Liver (tissue), 9 donors: ENCODE results near the genes EIF3J and TERB2.

DNA sequence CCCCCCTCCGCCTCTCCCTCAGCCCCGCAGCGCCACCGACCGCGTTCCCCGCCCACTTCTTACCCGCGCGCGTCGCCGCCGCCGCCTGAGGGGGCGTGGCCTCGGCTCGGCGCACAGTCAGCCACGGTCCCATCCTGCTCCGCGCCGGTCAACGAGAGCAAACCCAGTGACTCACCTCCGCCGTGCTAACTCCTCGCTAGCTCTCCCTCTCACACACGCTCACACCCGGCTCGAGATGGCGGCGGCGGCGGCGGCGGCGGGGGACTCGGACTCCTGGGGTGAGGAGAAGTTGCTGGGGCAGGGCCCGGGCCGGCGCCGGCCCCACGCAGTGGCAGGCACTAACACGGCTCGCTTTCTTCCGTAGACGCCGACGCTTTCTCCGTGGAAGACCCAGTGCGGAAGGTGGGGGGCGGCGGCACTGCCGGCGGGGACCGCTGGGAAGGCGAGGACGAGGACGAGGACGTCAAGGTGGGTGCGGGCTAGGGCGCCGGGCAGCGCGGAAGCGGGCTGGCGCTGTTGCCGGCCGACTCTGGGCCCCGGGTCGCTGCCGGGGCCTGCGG is at the start of gene EIF3J:
Gene EIF3J, plus strand, starts transcription at position 188 of the 560 bp plus-strand sequence.
- PRO-cap, 5 experiments, result peak in 5 of 5 experiments; most common plus-strand start position 160 of the sequence (in 3)
- RAMPAGE, long total RNA, 2 experiments, result start-site peak on the plus strand in 2 of 2 experiments, centred at positions 171 to 185 of the sequence, 1,993 to 8,614 reads per replicate
- RRBS, result 1% methylated on average over 34 of the region's 73 CpGs

DNA sequence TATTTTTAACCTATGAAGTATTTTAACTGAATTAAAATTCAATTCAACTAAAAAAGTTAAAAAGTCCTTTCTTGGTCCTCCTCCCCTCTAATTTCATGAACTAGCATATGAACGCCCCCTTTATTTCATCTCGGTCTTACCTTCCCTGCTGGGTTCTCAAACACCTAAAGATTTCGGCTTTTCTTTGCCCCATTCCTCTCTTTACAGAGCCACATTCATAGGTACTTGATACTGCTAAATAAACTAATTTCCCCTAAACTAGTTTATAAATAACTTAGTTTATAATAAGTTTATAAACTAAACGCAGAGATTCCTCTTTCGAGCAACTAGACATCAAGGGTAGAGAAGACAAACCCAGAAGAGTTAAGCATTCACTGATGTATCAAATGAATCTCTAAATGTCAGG is 1.6 kb downstream of the SPG11 start:
- PRO-cap, 5 experiments, result no peak in any of the 5 experiments
- RAMPAGE, long total RNA, 2 experiments, result no peak in any of the 2 experiments
- RRBS, result no CpG with 5 or more reads among the region's 5 CpGs

GRCh38 chr15:44810013-44810703 is 73.8 kb downstream of the TRIM69 start:
- PRO-cap, 5 experiments, result peak in 1 of 5 experiments; most common minus-strand start chr15:44810398 (in 1)
- RAMPAGE, long total RNA, 2 experiments, result no peak in any of the 2 experiments
- RRBS, result no CpG with 5 or more reads among the region's 13 CpGs

DNA sequence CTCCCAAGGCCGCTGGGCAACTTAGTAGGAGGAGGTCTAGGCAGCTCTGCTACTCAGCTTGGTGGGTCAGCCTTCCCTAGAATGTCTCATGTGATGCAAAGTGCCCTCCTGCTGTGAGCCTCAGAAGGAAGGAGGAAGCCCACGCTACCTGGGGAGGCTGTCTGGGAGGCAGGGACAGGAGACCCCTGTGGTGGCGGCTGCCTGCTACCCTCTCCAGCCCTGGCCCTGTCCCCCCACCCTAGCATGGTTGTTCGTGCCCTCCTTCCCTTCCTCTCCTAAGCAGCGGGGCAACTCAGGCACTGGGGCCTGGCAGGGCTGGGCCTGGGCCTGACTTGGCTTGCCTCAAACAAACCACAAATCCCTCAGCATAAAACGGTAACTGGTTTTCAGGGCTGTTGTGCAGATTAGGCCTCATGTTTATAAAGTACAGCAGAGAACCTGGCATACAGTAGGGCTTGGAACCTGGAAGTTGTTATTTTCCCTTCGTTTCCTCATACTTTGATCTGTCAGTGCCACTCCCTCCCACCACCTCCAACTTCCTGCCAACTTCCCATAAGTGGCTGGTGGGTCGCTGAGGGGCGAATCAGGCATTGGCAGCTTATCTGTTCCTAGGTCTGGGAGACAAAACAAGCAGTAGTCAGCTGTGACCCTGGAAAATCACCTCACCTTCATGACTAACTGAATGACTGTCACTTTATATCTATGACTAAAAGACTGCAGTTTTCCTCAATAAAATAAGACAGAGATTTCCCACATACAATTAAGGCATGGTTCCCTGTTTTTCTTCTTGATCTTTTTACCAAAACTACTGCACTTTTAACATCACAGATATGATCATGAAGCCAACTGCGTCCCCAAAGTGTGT is 94.3 kb downstream of the TRIM69 start:
- PRO-cap, 5 experiments, result no peak in any of the 5 experiments
- RAMPAGE, long total RNA, 2 experiments, result no peak in any of the 2 experiments
- RRBS, result no CpG with 5 or more reads among the region's 10 CpGs

DNA sequence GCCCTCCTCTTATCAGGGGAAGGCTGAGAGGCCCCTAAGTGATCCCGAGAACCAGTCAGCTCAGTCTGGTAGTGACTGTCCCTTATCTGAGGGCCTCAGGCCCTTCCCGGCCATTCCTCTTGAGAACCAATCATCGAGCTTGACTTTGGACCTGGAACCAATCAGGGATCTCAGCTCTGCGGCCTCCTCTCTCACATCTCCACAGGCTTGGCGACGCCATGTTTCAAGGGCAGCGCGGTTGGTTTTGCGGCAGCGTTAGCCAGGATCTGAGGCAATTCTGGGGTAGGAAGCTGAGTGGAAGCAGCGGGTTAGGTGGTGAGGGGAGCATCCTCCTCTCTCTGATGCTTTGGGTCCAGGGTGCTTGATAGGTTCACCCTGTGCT is at the start of gene TERB2:
Gene TERB2, plus strand, starts transcription at position 187 of the 382 bp plus-strand sequence.
- PRO-cap, 5 experiments, result no peak in any of the 5 experiments
- RAMPAGE, long total RNA, 2 experiments, result no peak in any of the 2 experiments
- RRBS, result no CpG with 5 or more reads among the region's 11 CpGs

GRCh38 chr15:45139359-45139895 is 9.6 kb downstream of the DUOX1 start:
- PRO-cap, 5 experiments, result no peak in any of the 5 experiments
- RAMPAGE, long total RNA, 2 experiments, result no peak in any of the 2 experiments
- RRBS, result 12% methylated on average over 3 of the region's 9 CpGs

DNA sequence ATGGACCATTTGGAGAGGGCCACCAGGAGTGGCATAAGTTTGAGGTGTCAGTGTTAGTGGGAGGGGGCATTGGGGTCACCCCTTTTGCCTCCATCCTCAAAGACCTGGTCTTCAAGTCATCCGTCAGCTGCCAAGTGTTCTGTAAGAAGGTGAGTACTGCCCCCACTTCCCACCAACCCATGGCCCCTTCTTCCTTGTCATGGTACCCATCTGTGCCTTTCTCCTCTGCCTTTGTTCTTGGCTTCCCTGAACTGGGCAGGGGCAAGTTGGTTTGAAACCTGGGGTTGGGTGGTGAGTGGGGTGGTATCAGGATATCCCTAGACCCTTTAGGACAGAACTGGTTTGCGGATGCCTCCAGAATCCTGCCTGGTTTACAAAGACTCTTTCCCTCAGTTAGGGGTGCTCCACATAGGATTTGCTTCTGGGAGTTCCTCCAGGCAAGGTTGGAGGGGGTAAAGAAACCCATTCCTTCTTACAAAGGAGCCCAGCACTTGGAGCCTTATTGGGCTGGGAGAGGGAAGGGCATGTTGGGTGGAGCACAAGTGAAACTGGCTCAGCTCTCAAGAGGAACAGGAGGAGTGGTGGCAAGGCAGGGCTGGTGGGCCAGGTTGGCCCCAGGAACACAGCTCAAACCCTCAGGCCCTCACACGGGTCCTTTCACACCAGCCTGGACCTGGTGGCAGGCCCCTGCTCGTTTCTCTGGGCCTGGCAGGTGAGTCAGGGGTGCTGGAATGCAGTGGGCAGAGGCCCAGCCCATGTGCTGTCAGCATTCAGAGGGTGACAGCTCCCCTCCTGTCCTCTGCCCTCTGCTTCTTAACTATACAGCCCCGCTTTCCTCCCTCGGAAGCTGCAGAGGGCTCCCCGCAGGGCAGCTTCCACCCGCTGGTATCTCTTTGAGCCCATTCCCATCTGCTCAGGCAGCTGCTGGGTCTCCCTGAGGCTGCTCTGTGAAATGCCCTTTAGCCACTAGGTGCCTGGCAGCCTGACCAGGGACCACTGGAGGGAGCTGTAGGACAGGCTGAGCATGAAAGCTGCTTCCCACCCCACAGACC is 25.2 kb downstream of the SHF start:
- PRO-cap, 5 experiments, result no peak in any of the 5 experiments
- RAMPAGE, long total RNA, 2 experiments, result no peak in any of the 2 experiments
- RRBS, result no CpG with 5 or more reads among the region's 8 CpGs

GRCh38 chr15:45166830-45167934 is 20.6 kb downstream of the SHF start:
- PRO-cap, 5 experiments, result peak in 4 of 5 experiments; most common plus-strand start chr15:45167054 (in 2); most common minus-strand start chr15:45167493 (in 2)
- RAMPAGE, long total RNA, 2 experiments, result no peak in any of the 2 experiments
- RRBS, result 2% methylated on average over 36 of the region's 83 CpGs

DNA sequence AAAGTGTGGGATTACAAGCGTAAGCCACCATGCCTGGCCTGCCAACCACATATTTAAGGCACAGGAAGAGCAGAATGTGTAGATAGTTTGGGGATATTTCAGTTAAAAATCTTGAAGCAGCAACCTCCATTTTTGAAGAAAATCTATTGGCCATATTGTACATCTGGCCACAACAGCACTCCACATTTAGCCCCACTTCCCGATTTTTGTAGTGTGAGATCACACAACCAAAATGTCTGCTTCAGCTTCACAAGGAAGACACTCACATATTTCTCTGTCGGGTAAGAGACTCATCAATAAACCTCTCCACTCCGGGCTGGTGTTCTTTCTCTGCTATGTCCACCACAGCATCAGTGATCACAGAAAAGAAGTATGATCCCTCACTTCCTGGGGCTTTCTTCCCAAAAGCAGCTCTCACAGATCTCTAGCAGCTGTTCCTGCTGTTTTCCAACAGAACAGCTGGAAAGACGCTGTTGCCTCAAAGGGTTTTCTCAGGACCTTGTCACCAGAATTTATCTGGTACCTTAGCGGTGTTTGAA is 46.5 kb downstream of the GATM start:
- PRO-cap, 5 experiments, result no peak in any of the 5 experiments
- RAMPAGE, long total RNA, 2 experiments, result no peak in any of the 2 experiments
- RRBS, result no CpG with 5 or more reads among the region's 6 CpGs

- PRO-cap, 5 experiments, result peak in 3 of 5 experiments; most common plus-strand start chr15:45379165 (in 1); most common minus-strand start chr15:45379085 (in 3)
- RAMPAGE, long total RNA, 2 experiments, result no peak in any of the 2 experiments
- RRBS, result no CpG with 5 or more reads among the region's 12 CpGs
Measured at GRCh38 chr15:45378887-45379439, 619 bp upstream of the GATM start.

GRCh38 chr15:45449747-45450966 is 19.7 kb downstream of the C15orf48 start:
- PRO-cap, 5 experiments, result no peak in any of the 5 experiments
- RAMPAGE, long total RNA, 2 experiments, result no peak in any of the 2 experiments
- RRBS, result 48% methylated on average over 2 of the region's 26 CpGs

GRCh38 chr15:45583922-45584178 is 3.3 kb upstream of the BLOC1S6 start:
- PRO-cap, 5 experiments, result no peak in any of the 5 experiments
- RAMPAGE, long total RNA, 2 experiments, result no peak in any of the 2 experiments
- RRBS, result no CpG with 5 or more reads among the region's 2 CpGs

DNA sequence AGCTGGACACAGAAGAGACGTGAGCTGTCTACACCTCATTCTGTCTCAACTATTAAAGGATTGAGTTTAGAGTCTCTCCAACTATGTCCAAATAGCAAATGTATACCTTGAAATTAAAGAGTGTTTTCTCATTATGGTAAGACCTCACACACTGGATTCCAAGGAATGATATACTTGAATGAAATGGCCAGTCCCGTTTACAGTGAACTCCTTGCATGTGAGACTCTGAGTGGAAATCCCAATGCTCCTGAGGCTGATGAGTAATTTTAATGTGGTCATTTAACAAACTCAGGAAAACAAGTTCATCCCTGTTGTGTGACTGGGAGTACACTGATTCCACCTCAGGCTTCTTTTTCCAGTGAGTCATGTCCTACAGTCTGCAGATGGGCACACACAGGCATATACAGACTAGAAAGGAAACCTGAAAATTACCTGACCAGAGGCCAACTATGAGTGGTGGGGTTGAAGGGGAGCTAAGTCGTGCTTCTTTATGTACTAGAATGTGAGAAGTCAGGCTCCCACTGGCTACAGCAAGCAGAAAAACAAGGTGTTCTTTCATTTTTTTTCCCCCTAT is 5.7 kb downstream of the SQOR start:
- PRO-cap, 5 experiments, result peak in 2 of 5 experiments; most common plus-strand start position 366 of the sequence (in 2); most common minus-strand start position 213 of the sequence (in 2)
- RAMPAGE, long total RNA, 2 experiments, result no peak in any of the 2 experiments
- RRBS, result no CpG with 5 or more reads among the region's 3 CpGs

- PRO-cap, 5 experiments, result peak in 1 of 5 experiments; most common minus-strand start chr15:45704656 (in 1)
- RAMPAGE, long total RNA, 2 experiments, result no peak in any of the 2 experiments
- RRBS, result 4% methylated on average over 4 of the region's 63 CpGs
Measured at GRCh38 chr15:45704358-45705280, 69.8 kb downstream of the SQOR start.

DNA sequence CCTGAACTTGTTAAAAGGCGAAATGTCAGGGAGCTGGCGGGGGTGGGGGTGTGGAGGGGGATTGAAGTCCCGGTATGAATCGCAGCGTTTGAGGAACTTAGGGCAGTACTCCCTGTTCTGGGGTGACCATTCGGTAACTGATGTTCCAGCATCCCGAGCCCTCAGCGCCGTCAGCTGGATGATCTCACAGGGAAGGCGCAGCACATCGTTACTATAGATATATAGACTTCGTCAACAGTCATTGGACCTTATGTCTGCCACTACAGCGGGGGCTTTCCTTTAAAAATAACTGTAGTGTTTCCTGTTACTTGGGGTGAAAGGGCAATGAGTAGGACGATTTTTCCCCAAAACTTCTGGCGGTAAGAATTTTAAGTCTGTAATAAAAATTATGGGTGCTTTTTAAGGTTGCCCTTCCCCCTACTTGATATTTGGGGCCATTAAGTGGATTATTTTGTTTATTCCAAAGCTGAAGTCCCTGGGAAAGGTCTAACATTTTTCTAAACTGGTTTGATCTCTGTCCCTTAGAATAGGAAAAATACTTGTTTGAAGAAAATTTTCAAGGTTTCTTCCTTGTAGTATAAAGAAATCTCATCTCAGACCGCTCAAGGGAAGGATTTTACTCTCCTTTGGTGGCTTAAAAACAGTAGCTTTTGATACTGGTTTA is 1.9 kb downstream of the SEMA6D start:
- PRO-cap, 5 experiments, result peak in 1 of 5 experiments; most common minus-strand start position 186 of the sequence (in 1)
- RAMPAGE, long total RNA, 2 experiments, result no peak in any of the 2 experiments
- RRBS, result no CpG with 5 or more reads among the region's 16 CpGs

DNA sequence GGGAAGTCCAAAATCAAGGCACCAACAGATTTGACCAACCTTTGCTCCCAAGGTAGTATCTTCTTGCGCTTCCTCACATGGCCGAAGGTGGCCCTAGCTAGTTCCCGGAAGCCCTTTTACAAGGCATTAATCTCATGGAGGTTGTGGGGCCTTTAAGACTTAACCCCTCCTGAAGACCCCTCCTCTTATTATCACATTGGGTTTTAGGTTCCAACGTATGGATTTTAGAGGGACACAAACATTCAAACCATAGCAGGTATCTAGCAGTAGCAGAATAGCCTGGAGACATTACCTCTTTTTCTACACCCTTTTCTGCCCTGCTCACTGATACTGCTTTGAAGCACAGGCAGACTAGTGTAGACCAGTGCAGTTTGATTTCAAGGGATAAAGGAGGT is 21.9 kb upstream of the SLC24A5 start:
- PRO-cap, 5 experiments, result peak in 3 of 5 experiments; most common minus-strand start position 118 of the sequence (in 3)
- RAMPAGE, long total RNA, 2 experiments, result no peak in any of the 2 experiments
- RRBS, result no CpG with 5 or more reads among the region's 4 CpGs

DNA sequence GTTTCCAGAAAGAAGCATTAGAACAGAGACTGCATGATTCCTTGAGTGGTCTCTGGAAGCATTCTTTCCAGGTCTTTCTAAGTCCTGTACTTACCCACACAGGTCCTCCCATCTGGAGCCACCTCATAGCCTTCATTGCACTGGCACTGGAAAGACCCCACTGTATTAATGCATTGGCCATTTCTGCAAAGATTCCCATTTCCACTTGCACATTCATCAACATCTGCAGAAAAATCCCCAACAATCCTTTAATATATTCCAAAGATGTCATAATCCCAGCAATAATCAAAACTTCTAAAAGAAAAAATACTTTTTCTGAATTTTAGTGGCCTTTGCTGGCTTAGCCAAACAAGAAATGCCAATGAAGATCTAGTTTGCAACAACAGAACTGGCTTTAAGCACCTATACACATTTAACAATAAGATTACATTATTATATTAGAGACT is 114.1 kb downstream of the DUT start:
- PRO-cap, 5 experiments, result no peak in any of the 5 experiments
- RAMPAGE, long total RNA, 2 experiments, result no peak in any of the 2 experiments

DNA sequence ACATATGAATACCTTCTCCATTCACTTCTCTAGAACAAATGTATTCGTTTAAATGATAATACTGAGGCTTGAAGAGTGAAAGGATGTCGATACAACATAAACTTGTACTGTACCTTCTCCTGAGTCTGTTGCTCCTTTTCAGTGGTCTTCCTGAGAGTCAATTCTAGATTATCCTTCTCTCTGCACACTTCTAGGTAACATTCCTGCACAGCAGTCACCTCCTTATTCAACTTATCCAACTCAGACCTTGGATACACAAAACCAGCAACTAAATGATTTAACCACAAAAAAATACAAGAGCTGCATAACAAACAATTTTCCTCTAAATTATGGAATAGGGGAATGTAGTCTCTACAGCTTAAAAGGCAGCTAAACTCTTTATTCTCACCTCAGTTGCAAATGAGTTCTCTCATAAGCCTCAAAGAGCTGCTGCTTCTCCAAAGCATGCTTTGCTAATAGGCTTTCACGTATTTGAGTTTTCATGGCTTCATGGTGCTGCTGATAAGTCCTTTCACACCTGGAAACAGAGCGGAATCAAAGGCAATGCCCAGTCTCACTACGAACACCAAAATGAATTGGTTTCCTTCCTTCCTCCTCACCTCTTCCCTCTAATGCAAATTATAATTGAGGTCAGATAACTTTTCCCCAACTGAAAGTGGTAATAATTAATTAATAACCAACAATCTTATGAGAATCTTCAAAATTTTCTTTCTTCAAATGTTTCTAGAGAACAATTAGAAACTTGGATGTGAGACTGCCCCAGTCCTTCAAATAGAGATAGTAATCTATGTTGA is 43.7 kb downstream of the CEP152 start:
- PRO-cap, 5 experiments, result no peak in any of the 5 experiments
- RAMPAGE, long total RNA, 2 experiments, result no peak in any of the 2 experiments
- RRBS, result no CpG with 5 or more reads among the region's 5 CpGs

DNA sequence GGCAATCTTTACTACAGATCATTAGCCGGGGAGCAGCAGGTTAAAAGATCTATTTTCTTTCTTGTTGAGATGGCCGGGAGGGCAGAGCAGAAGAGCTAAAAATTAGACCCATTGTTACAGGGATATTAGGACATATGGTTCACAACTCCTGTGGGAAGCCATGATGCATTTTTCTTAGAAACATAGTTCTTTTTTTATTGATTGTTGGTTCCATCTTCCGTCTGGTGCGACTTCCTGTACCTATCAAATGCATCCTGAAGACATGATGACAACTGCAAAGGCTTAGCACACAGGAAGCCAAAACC is 337 bp upstream of the SHC4 start:
- PRO-cap, 5 experiments, result no peak in any of the 5 experiments
- RAMPAGE, long total RNA, 2 experiments, result no peak in any of the 2 experiments
- RRBS, result no CpG with 5 or more reads among the region's 4 CpGs

- PRO-cap, 5 experiments, result no peak in any of the 5 experiments
- RAMPAGE, long total RNA, 2 experiments, result no peak in any of the 2 experiments
- RRBS, result no CpG with 5 or more reads among the region's 1 CpG
Measured at GRCh38 chr15:49279799-49280200, 109.8 kb downstream of the GALK2 start.